ENCODE data around the gene RGS2.

DNA sequence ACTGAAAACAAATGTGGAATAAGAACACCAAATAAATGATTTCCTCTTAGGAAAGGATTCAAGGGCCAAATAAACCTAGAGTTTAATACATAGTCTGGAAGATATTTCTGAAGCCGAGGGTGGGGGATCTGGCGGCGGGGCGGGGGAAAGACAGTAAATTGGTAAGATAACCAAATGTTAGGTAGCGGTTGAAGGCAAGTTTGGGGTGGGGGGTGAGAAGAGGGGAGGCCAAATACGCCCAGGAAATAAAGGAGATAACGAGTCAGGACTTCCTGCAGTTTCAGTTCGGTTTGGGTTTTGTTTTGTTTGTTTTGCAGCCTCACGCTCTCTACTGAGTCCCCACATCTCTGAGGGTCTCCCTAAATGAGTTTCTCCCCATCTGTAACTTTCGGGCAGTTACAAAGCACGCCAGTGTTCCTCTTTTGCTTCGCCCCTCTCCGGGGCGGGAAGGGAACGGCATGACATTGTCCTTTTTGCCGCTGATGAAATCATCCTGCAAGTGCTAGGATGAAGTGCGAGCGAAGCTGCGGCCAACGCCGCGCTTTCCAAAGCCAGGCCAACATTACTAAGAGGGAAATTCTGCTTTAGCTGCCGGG lies 907 bp downstream of the NIBAN1 start:
- PRO-cap: no peak
- RAMPAGE, long total RNA, 4 experiments: no peak in any of the 4 experiments

- PRO-cap: no peak
- RAMPAGE, long total RNA, 4 experiments: no peak in any of the 4 experiments
Observed at GRCh38 chr1:185054096-185054743, 8.9 kb downstream of the RNF2 start.

DNA sequence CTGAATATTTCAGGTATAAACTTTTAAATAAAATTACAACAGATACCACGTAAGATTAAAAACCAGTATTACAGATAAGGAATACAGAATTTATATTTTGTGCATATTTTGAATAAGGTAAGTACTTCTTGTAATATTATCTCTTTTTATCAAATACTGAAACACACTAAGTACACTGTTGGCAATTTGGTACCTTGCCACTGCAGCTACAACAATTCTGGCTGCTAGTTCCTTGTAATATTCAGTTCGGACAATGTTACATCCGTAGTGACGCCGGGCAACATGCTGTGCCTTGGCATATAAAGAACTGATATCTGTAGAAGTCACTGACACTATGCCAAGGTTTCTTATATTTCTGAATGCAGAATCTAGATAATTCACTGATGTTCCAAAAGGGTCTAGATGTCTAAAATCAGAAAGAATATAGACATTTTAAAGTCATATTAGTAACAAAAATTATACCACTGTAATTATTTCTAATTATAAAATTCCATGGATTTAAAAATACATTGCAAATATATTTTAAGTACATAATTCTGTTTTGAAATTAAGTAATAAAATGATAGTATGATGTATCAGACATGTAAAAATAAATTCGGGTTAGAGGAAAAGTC lies 17.5 kb downstream of the TRMT1L start:
- PRO-cap: no peak
- RAMPAGE, long total RNA, 4 experiments: start-site peak on the minus strand in 1 of 4 experiments, centred at position 158 of the sequence, 7 reads per replicate

- PRO-cap: no peak
- RAMPAGE, long total RNA, 4 experiments: no peak in any of the 4 experiments
Observed at GRCh38 chr1:185293312-185294525, 23.3 kb downstream of the IVNS1ABP start.

DNA sequence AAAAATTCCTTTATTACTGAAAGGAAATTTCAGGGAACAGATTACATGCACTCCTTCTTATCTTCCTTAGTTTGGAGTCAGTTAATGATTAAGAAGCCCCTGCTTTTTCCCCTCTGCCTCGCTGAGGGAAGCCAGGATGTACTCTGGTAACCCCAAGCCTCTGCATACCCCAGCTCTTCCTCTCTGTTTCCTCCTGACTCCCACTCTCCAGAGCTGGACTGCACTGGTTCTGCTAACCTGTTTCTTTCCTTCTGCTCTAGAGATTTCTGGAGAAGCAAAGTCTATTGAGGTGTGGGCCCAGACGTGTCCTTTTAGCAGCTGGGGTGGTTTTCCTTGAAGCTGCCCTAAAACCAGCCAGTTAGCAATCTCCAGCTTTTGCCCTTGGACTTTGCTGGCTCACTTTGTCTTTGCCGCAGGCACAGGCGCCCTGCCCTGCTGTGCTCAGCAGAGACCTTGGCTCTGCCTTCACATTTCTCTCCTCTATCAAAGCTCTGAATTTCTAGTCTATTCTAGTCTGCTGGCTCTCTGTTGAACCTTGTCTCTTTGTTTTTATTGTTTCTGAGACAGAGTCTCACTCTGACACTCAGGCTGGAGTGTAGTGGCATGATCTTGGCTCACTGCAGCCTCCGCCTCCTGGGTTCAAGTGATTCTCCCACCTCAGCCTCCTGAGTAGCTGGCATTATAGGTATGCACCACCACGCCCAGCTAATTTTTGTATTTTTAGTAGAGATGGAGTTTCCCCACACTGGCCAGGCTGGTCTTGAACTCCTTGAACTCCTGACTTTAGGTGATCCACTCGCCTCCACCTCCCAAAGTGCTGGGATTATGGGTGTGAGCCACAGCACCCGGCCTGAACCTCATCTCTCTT lies 171.9 kb upstream of the IVNS1ABP start:
- PRO-cap: unidirectional peak, minus-strand start at position 482 of the sequence
- RAMPAGE, long total RNA, 4 experiments: no peak in any of the 4 experiments

- PRO-cap: bidirectional peak, plus-strand start at chr1:185694224, minus-strand start at chr1:185694166
- RAMPAGE, long total RNA, 4 experiments: no peak in any of the 4 experiments
Observed at GRCh38 chr1:185694038-185694637, 40.1 kb upstream of the HMCN1 start.

DNA sequence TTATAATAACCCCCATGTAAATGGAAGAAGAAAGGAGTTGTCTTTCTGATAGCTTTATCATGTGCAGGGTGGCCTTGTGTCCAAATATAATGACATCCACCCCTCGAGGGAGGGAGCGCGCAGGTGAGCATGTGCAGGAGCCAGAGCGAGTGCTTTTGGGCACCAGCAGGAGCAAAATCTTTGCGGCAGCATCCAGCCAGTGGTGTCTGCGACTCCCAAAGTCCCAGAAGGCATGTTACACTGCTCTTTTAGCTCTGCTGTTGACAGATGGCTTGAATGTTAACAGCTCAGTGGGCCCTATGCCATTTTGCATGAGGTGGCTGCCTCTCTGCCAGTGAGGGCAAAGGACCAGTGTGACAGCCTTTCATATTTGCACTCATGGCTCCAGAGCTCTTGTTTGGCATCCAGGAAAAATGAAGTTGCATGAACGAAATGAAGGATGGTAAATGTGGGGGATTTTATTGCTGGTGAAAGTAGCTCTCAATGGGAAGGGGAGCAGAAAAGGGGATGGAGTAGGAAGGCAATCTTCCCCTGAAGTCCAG lies 146.7 kb downstream of the HMCN1 start:
- PRO-cap: no peak
- RAMPAGE, long total RNA, 4 experiments: no peak in any of the 4 experiments

GRCh38 chr1:188377987-188378392 lies 1549.2 kb downstream of the PLA2G4A start:
- PRO-cap: no peak
- RAMPAGE, long total RNA, 4 experiments: no peak in any of the 4 experiments

DNA sequence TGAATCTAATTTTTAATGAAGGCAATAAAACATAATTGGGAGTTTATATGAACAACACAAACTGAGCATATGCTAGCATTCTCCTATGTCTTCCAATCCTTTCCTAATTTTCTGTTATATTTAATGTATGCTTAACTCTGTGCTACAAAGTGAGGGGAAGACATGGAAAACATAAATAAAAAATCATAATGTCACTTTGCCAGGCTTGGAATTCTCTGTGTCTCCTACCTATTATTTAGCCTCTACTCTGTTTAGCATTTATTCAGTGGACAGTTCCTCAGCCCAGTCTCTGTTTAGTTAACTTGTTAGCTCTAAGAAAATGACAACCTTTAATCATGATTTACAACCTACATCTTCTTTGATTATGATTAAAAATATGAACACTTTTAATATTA lies 483.0 kb downstream of the BRINP3 start:
- PRO-cap: no peak
- RAMPAGE, long total RNA, 4 experiments: no peak in any of the 4 experiments

GRCh38 chr1:190564423-190564712 lies 86.7 kb upstream of the BRINP3 start:
- PRO-cap: unidirectional peak, minus-strand start at chr1:190564609
- RAMPAGE, long total RNA, 4 experiments: no peak in any of the 4 experiments

DNA sequence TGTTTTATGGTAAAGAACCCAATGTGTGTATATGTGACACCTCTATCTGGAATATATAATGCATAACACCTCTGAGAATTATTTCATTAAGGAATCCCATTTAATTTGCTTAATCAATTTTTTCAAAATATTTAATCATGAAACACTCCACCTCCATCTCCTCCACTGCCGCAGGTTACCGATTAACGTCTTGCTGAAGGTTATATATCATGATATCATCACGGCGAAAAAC lies 402.3 kb upstream of the RGS18 start:
- PRO-cap: no peak
- RAMPAGE, long total RNA, 4 experiments: no peak in any of the 4 experiments

DNA sequence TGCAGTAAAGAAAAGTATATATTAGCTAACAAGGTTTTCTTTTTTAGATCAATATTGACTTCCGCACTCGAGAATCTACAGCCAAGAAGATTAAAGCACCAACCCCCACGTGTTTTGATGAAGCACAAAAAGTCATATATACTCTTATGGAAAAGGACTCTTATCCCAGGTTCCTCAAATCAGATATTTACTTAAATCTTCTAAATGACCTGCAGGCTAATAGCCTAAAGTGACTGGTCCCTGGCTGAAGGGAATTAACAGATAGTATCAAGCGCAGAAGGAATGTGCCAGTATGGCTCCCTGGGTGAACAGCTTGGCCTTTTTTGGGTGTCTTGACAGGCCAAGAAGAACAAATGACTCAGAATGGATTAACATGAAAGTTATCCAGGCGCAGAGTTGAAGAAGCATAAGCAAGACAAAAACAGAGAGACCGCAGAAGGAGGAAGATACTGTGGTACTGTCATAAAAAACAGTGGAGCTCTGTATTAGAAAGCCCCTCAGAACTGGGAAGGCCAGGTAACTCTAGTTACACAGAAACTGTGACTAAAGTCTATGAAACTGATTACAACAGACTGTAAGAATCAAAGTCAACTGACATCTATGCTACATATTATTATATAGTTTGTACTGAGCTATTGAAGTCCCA lies 3.6 kb downstream of the RGS1 start:
- PRO-cap: unidirectional peak, plus-strand start at position 413 of the sequence
- RAMPAGE, long total RNA, 4 experiments: start-site peak on the plus strand in 2 of 4 experiments, centred at positions 142 to 263 of the sequence, 5 to 21 reads per replicate

DNA sequence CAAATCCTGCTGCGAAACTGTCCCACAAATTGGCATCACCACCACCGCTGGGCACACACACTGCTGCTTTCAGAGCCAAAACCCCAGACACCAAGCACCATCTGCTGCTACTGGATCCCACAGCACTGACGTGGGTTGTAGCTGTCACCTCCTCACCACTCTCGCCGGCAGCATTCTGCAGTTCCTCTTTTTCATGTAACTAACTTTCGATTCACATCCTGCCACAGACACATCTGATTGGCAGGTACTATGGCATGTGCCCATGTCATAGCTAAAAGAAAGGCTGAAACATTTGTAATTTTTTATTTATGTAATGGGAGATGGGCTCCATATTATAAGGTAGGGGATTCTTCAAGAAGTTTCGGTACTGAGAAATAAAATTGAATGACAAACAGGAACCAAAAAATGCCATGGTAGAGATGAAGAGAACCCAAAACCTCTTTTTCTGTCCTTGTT lies 26.8 kb upstream of the RGS13 start:
- PRO-cap: bidirectional peak, plus-strand start at position 230 of the sequence, minus-strand start at position 163 of the sequence
- RAMPAGE, long total RNA, 4 experiments: no peak in any of the 4 experiments

GRCh38 chr1:192808965-192809122 lies at the start of gene RGS2:
TSS of gene RGS2 (plus strand) at chr1:192809039.
- PRO-cap: bidirectional peak, plus-strand start at chr1:192809041, minus-strand start at chr1:192808900
- RAMPAGE, long total RNA, 4 experiments: start-site peak on the plus strand in 2 of 4 experiments, at chr1:192809038-192809046 at its widest, 529 to 537 reads per replicate

DNA sequence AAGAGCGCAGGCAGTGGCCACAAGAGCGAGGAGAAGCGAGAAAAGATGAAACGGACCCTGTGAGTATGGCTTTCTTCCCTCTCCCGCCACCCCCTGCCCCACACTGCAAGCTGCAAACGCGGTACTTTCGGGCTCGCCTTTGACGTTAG lies 158 bp downstream of the RGS2 start:
- PRO-cap: no peak
- RAMPAGE, long total RNA, 4 experiments: no peak in any of the 4 experiments

GRCh38 chr1:196659558-196659842 lies 7.7 kb downstream of the CFH start:
- PRO-cap: no peak
- RAMPAGE, long total RNA, 4 experiments: no peak in any of the 4 experiments

DNA sequence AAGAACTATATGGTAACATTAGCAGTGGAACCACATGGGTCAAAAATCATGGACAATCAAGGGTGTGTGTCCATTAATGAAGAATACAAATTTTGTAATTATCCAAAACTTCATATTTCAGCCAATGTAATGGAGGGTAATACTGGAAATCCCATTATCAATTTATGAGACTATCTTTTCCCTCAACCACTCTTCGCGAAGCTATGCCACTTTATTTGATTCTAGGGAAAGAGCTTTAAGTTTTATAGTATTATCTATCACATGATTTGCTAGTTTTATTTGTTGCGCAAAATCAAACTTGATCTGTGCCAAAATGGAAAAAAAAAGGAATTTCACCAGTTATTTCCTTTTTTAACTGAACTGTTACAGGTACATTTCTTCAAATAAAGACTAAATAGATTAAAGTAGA lies 1.1 kb downstream of the CFHR3 start:
- PRO-cap: no peak
- RAMPAGE, long total RNA, 4 experiments: no peak in any of the 4 experiments

- PRO-cap: no peak
- RAMPAGE, long total RNA, 4 experiments: no peak in any of the 4 experiments
Observed at GRCh38 chr1:196941617-196941821, 2.0 kb upstream of the CFHR2 start.

- PRO-cap: bidirectional peak, plus-strand start at chr1:197775051, minus-strand start at chr1:197775038
- RAMPAGE, long total RNA, 4 experiments: no peak in any of the 4 experiments
Observed at GRCh38 chr1:197774481-197775099, 690 bp downstream of the DENND1B start.

DNA sequence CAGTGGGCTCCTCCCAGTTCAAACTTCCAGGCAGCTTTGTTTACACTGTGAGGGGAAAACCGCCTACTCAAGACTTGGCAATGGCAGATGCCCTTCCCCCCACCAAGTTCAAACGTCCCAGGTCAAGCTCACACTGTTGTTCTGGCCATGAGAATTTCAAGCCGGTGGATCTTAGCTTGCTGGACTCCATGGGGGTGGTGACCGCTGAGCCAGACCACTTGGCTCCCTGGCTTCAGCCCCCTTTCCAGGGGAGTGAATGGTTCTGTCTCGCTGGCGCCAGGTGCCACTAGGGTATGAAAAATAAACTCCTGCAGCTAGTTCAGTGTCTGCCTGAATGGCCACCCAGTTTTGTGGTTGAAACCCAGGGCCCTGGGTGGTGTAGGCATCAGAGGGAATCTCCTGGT lies 18.2 kb upstream of the C1orf53 start:
- PRO-cap: no peak
- RAMPAGE, long total RNA, 4 experiments: no peak in any of the 4 experiments